Mesangial cell (primary cell): ENCODE measurements around a stretch of chr7.

GRCh38 chr7:153523788-153524588 is 528.2 kb upstream of the DPP6 start:
- RAMPAGE, long total RNA: no peak

- RAMPAGE, long total RNA: no peak
Observed at GRCh38 chr7:153886217-153886744, 165.9 kb upstream of the DPP6 start.

GRCh38 chr7:154201915-154202427 is 149.8 kb downstream of the DPP6 start:
- RAMPAGE, long total RNA: no peak

DNA sequence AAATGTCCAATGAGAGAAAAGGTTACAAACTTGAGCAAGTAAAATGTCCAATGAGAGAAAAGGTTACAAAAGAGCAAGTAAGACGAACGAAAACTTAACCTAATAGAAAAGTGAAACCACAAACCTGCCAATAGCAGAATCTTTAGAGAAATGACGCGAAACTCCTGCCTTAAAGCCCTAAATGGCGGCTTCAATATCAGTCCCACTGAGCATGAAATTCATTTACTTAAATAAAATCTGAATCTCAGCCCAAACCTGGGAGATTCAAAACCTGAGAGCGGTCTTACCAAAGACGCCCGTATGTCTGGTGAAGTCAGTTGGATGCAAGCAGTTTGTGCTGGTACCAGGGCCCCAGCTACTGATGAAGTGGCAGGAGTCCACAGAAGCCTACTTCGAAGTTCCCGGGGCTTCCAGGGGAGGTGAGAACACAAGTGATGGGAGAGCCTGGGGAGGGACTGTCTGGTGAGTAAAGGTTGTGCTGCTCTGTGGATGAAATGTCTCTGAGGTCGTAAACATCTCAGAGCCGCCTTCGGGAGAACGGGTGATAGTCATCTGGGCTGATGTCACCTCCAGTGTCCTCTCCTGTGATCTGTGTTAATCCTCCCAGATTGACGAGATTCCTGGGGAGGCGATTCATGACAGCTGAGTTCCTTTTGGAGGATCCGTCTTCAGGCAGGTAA is 74.4 kb downstream of the PAXIP1 start:
- RAMPAGE, long total RNA: no peak

DNA sequence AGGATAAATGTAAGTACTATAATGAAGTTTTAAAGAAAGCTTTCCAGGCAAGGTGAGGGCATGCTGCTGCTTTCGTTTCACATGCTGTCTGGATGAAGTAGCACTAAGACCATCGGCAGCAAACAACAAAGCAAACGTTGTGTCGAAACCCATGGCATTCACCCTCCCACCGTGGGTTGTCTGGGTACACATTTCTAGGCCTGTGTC is 43.0 kb downstream of the PAXIP1 start:
- RAMPAGE, long total RNA: no peak

GRCh38 chr7:154965778-154966630 is 36.9 kb downstream of the PAXIP1 start:
- RAMPAGE, long total RNA: no peak

DNA sequence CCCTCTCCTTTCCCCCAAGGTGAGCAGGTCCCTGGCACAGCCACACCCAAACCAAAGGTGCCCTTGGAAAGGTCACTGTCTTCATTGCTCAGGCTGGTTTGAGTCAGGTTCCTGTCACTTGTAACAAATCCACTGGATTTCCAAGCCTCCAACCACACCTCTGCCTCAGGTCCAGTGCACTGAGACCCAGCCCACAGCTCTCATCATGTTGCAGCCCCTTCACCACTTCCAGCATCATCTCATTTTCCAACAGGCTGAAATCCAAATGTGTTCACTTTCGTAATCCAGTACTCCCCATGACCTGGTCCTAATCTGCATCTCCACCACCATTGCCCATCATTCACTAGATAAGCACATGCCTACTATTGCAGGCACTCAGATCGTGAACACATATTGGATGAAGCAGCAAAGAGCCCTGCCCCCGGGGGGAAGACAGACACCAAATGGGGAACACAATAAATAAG is 76.2 kb upstream of the INSIG1 start:
- RAMPAGE, long total RNA: no peak

- RAMPAGE, long total RNA: no peak
Observed at GRCh38 chr7:155252788-155253677, 44.6 kb upstream of the INSIG1 start.

DNA sequence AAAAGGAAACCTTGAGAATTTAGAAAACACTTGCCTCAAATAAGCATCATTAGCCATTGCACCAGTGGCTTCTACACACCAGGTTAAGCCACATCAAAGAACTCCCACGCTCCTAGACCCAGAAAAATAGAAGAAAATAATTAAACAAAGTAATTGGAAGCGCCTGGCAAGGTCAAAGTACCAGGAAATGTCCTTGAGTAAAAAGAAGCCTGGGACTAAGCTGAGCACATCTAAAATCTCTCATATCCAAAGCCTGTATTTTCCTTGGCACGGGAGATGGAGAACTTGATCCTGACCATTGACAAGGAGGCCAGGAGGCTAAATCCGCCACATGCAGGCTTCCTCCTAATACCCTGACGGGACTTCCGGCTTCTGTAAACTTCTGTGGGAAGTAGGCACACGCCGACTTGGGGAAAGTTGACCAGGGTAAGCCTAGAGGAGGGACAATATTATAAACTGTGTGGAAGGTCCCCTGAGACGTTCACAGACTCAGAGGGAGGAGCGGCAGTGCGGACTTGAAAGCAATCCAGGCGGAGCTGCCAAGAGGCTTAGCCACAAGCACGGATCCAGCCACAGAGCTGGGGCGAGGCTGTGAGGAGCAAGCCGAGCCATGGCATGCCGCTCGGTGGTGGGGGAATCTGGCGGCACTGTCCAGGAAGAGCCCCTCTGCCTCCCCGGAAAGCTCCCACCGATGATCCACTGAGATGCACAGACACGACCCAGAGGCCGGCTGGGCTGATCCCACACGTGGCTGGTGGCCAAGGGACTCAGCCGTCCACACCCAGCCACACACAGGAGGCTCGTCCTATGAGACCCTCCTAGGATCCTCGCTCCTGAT is 40.2 kb upstream of the INSIG1 start:
- RAMPAGE, long total RNA: no peak

DNA sequence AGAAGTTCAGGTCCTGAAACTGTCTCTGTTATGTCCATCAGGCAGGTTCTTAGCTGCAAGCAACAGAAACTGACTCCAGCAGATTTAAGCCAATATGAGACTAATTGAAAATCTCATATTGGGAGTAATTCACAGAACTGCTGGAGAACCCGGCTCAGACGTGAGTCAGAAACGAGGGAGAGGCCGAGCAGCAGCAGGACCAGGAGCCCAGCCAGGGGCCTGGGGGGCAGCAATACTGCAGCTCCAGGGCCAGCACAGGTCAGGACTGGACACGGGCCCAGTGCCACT is 28.1 kb upstream of the INSIG1 start:
- RAMPAGE, long total RNA: no peak

DNA sequence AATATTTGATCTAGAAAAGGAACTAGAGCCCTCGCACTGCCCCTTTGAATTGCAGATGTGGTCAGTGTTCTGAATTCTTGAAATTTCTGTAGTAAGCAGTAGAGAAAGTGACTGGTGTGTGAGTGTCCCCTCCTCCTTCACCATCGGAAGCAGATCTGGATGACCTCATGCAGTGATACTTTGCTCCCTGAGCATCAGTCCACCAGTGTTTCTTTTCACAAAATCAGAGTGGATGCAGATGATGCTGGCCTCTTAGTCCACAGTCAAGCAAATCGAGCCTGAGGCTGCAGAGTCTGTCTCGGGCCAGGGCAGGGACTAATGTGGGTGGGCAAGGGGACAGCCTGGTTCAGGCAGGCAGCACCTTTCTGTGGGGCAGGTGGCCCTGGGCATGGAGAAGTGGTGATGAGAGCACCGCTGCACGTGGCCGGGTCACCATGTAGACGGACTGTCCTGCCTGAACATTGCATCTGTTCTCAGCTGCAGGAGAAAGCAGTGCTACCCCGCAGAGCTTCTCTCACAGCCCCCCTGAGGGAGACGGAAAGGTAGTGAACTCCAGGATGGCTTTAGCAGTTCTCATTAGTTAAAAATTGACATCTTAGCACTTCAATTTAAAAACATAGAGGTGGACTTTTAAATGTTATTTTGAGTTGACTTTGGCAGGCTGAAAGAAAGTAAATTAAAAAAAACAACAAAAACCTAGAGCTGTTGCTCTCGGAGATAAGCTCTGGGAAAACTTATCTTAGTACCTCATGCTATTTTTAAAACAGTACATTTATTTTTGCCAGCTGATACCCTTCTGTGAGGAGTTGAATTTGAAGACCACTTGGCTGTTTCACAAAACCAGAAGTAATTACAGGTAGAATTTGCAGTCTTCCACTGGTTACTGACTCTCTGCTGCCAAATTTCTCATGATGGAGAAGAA is 5.6 kb downstream of the INSIG1 start:
- RAMPAGE, long total RNA: no peak

- RAMPAGE, long total RNA: no peak
Observed at GRCh38 chr7:155490726-155491720, 33.1 kb downstream of the EN2 start.

- RAMPAGE, long total RNA: no peak
Observed at GRCh38 chr7:155546995-155547599, 738 bp upstream of the CNPY1 start.

- RAMPAGE, long total RNA: no peak
Observed at GRCh38 chr7:155678421-155678882, 34.0 kb downstream of the RBM33 start.

- RAMPAGE, long total RNA: no peak
Observed at GRCh38 chr7:155771917-155772889, 40.1 kb downstream of the SHH start.

- RAMPAGE, long total RNA: no peak
Observed at GRCh38 chr7:155805367-155805935, 6.8 kb downstream of the SHH start.

DNA sequence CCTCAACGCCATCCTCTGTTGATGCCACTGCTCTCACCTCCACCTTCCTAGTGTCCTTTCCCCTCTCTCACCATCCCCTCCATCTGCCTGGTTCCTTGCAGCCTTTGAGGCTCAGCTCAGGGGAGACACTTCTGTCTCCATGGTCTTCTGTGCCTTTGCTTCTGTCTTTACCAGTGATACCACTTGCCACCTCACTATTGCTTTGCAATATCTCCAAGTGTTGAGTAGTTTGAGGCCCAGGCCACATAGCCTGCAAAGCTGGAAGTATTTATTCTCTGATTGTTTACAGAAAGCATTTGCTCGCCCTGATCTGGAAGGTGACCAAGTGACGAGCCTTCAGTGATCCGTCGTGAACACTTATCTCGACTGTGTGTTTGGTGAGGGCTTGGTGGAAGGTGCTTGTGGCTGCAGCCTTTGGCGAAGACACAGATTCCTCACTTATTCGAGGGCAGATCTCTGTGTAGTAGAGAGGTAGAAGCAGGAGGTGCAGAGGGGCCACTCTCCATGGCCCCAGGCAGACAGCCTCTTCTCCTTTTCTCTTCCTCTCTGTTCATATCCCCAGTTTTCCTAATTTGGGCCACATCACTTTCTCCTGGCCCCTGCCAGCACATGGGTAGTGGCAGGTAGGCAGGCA is 105.0 kb upstream of the SHH start:
- RAMPAGE, long total RNA: no peak

GRCh38 chr7:156204048-156204320 is 391.7 kb upstream of the SHH start:
- RAMPAGE, long total RNA: no peak

DNA sequence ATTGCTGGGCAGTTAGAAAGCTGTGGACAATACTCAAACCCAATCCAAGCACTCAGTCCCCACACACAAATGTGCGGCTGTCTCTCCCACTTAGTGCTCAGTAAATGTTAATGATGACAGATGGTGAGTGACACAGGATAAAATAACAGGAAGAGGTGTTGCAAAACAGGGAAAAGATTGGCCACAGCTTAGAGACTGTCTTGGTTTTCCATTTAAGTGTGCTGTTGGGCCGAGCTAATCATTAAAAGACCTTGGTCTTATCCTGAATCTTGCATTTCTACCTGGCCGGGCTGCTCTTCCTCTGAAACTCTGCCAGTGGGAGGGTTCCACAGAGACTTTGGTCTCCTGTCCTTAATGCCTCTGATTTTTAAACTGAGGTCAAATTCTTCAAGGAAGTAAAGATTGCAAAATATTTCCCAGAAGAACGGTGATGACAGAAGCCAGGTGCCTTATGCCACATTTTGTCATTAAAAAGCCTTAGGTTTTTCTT is 113.1 kb upstream of the RNF32 start:
- RAMPAGE, long total RNA: no peak

DNA sequence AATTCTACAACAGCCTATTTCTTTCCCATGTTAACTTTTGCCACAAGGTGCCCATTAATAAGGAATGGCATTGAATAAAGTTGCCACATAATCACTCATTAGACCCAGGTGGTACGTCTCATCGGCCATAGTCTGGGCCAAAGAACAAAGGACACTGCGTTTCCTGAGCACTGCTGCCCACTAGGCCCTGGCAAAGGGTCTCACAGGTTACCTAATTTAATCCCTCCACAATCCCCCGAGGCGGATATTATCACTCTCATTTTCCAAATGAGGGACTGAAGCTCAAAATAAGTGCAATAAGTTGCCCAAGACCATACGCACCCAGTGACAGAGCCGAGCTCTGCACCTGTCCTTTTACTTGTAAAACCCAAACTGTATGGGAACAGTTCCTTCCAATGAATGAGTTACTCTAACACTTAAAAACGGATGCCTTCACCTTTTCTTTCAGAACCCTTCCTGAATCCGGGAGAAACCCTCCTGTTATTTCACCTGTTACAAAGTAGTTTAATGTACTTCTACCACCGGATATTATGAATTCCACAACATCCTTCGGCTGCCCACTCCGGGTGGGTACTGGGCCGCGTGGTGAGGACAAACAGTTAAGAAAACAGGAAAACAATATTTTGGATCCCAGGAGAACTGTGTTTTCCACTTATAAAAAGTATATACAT is 25.0 kb upstream of the RNF32 start:
- RAMPAGE, long total RNA: no peak